ENCODE measurements around the genes RALGAPA2 and SSTR4.

DNA sequence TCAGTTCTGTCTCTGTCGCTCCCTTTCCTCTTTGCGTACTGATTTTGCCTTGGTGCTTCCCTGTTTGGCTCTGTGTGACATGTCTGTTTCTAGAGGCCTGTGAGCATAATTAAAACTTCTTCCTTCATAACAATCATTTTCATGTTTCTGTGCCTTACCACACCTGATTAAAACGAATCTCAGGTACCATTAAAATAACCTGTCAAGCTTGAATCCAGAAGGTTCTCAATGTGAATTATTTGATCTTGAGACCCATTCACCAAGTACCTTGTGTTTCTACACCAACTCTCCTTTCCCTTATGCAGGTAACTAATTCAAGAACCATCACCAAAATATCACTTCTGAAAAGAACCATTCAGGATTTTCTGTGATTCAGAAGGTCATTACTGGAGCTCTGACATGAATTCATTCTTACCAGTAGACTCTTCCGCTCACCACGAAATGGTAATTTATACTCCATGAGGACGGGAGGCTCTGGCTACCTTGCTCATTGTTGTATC, 42.7 kb downstream of the RALGAPA2 start:
- PRO-cap: no peak

GRCh38 chr20:20712340-20713137, at the start of gene RALGAPA2:
Gene RALGAPA2 (minus strand): TSS chr20:20712644.
- PRO-cap: unidirectional peak, minus-strand start at chr20:20712437; bidirectional peak, plus-strand start at chr20:20712764, minus-strand start at chr20:20712632; bidirectional peak, plus-strand start at chr20:20713029, minus-strand start at chr20:20712872

GRCh38 chr20:20713138-20713625, 738 bp upstream of the RALGAPA2 start:
- PRO-cap: no peak

DNA sequence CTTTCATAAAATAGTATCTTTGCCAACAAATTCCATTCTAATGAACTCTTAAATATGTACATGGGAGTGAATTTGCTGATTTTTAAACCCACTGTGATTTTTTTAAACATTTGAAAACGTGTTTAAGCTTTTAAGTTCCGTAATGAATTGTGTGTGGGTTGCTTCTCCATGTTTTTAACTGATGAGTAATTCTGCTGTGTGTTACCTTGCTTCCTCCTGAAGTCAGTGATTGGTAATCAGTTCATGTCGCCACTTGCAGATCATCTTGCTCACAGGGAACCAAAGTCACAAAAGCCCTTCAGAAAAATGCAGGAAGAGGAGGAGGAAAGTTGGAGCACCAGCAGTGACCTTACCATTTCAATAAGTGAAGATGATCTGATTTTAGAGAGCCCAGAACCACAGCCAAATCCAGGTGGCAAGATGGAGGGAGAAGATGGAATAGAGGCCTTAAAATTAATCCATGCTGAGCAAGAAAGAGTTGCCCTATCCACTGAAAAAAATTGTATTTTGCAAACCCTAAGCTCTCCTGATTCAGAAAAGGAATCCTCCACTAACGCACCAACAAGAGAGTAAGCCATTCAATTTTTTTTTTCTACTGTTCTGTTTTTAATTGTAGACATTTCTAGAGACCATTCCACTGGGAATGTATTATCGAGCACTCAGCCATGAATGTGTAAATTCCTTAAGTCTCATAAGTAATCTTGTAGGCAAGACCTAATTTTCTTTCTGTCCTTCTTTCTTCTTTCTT, 36.9 kb downstream of the KIZ start:
- PRO-cap: no peak

DNA sequence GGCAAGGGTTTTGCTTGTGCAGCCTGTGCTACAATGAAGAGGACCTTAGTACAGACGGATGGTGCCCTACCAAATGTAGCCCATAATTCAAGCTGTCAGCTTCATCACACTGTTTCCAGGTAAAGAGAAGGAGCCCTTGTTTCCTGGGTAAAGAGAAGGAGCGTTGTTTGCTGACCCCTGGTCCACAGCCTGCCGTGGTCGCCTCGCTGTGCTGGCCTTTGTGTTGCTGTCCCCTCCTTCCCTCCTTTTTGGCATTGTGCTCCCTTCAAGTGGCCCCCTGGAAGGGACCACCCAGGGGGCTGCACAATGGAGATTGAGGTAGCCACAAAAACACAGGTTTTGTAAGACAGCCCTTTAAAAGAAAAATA, 63.7 kb downstream of the KIZ start:
- PRO-cap: no peak

DNA sequence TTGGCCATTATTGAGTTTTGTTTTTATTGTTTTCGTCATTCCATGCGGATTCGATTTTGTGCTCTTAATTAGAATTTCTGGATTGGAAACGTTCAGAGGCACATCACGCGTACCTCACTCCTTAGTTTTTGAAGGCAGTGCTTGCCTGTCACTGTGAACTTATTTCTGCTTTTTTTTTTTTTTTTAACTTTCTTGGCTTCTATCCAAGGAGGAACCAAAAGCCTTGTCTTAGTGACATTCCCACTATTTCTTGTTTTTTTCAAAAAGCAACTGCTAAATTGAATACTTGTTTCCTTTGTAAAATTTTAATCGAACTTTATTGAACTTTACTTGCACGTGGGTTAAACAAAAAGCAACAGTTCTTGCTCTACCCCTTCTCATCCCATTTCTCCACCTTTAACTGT, 1.1 kb downstream of the XRN2 start:
- PRO-cap: unidirectional peak, minus-strand start at position 130 of the sequence

DNA sequence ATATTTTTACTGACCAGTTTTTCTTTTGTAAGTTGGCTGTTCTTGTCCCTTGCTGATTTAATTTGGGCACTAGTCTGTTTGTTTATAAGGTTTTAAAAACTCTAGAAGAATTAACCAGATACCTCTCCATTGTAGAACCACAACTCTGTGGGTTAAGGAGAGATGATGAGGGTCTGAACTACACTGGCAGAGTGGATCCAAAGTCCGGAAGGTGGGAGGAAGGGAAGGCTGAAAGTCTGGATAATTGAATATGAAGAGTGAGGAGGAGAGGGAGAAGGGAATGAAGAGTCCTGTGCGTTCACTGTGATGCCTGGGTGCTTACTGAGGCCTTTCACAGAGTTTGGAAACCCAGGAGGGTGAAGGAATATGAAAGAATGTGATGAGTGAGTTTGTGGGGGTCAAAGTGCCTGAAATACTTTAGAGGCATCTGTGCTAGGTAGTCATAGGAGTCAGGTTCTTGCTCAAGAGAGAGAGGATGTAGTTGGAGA, 20.8 kb downstream of the NKX2-4 start:
- PRO-cap: no peak

- PRO-cap: no peak
Observed at GRCh38 chr20:22490088-22490685, 94.2 kb downstream of the FOXA2 start.

- PRO-cap: unidirectional peak, minus-strand start at chr20:22587266
Observed at GRCh38 chr20:22586961-22587653, 2.7 kb upstream of the FOXA2 start.

DNA sequence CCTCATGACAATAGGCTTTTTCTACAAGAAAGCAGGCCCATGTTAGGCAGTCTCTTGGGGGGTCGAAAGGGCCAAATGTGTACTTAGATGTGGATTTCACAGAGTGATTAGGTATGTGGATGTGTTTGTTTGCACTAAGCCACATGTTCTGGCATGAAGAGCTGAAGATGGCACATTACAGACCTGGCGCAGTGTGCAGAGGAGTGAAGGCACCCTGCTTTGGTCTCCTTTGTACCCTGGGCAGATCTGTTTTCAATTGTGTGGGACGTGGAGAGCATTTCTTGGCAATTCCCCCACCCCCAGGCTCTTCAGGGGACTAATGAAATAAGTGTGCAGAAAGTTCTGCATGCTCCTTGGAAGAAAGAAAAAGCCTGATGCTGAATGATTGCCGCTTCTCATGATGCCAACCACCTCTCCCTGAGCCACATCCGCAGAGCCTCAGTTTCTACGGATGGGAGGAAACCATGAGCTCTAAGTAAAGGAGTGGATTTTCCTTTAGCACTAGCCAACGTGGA, 50.8 kb upstream of the SSTR4 start:
- PRO-cap: no peak

DNA sequence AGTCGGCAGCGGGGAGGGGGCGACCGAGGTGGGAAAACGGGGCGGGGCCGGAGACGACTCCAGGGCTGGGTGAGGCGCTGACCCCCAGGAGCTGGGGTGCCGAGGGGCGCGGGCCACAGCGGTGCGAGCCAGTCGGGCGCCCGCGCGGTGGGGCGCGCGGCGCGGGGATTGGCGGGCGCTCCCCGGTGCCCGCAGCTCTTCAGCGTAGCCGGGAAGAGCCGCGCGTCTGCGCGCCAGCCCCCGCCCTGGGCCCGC, at the start of gene SSTR4:
Gene SSTR4 (plus strand): TSS at position 151 of the 255 bp plus-strand sequence.
- PRO-cap: no peak

GRCh38 chr20:23103136-23103879, 17.2 kb upstream of the CD93 start:
- PRO-cap: no peak

- PRO-cap: unidirectional peak, minus-strand start at chr20:23190410
Observed at GRCh38 chr20:23190162-23190477, 104.0 kb upstream of the CD93 start.

GRCh38 chr20:23246449-23247621, 103.8 kb upstream of the NXT1 start:
- PRO-cap: no peak

DNA sequence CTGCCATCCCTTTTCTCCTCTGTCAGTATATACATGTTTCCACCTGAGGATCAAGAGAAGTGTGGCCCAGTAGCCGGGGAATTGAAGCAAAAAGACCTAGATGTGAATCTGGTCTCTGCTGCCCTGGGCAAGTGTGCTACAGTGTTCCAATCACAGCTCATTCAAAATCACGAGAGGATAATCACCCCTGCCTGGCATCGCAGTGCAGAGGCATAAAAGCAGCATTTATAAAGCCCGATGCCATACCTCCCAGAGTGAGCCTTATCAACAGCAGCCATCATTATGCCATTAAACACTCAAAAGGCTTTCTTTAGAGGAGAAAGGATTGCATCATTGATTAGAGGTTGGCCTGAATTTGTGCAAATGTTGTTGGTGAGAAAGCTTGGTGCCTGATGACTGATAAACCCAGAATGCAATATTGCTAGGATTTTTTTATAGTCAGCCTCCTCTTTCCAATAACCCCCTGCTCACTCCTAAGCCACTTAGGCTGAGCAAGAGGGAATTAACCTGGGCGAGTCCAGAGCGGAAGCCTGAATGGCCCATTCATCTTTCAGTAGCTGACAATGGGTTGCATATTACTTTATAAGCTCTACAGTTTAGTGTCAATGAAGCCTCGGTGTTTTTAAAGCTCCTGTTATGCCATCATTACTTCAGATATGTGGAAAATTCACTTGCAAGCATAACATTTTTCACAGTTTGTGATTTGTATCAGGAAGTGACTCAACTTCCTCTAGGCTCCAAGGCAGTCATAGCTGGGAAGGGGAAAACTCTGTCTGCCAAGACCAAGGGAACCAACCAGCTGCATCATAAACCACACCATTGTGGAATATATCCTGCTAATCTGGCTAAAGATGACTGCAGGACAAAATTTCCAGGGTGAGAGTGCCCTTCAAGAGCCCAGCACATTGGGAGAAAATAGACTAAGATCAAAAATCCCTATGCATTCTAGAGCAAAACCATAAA, 92.4 kb upstream of the NXT1 start:
- PRO-cap: no peak

GRCh38 chr20:23356005-23357196, 5.6 kb upstream of the GZF1 start:
- PRO-cap: no peak

GRCh38 chr20:23363040-23363682, 1.2 kb downstream of the GZF1 start:
- PRO-cap: no peak

GRCh38 chr20:23369751-23370248, 7.8 kb downstream of the GZF1 start:
- PRO-cap: no peak

DNA sequence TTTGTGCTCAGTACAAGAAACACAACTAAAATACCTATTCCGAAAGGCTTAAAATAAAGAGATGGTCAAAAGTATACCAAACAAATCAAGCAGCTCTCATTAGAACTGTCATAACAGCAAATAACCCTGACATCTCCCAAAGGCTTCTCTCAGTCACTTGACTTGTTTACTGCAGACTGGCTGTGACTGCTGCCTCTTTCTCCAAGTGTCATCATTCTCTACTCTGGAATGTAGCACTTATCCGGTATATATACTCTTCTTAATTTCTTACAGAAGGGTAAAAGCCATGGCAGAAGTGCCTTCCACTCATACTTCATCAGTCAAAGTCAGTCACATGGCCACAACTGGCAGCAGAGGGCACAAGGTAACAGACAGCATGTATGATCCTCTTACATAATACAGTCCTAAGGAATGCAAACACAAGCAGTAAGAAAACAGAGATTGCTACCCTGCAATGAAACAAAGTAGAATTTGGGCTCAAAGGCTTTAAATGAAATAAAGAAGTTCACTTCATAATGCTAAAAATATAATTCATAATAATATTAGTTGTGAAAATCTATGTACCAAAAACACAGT, 9.3 kb downstream of the NAPB start:
- PRO-cap: no peak

DNA sequence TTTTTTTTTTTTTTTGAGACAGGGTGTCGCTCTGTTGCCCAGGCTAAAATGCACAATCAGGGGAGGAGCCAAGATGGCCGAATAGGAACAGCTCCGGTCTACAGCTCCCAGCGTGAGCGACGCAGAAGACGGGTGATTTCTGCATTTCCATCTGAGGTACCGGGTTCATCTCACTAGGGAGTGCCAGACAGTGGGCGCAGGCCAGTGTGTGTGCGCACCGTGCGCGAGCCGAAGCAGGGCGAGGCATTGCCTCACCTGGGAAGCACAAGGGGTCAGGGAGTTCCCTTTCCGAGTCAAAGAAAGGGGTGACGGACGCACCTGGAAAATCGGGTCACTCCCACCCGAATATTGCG, 4.7 kb upstream of the NAPB start:
- PRO-cap: unidirectional peak, plus-strand start at position 53 of the sequence